ENCODE measurements around the genes KLHDC10 and TMEM209.

GRCh38 chr7:129705464-129705953 is 94.0 kb downstream of the NRF1 start:
- PRO-cap = no peak

DNA sequence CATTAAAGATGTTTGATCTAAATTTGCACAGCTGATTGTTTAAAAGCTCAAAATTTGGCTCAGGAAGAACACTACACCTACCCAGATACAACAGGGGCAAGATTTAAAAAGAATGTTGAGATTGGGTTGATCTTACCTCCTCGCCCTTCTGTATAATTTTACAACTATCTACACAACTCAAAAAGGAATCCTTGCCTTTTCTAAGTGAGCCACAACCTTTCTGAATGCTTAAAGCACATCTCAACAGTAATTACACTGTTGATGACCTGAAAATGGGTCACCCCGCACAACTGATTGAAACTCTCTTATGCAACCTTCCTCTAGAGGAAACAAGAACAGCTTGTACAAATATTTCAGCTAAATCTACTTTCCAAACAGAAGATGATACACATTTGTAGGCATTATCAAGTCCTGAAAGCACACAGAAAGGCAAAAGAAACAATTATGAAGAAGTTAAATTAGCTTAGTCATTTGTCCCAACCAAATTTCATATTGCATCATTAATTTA is 75.5 kb downstream of the UBE2H start:
- PRO-cap = no peak

DNA sequence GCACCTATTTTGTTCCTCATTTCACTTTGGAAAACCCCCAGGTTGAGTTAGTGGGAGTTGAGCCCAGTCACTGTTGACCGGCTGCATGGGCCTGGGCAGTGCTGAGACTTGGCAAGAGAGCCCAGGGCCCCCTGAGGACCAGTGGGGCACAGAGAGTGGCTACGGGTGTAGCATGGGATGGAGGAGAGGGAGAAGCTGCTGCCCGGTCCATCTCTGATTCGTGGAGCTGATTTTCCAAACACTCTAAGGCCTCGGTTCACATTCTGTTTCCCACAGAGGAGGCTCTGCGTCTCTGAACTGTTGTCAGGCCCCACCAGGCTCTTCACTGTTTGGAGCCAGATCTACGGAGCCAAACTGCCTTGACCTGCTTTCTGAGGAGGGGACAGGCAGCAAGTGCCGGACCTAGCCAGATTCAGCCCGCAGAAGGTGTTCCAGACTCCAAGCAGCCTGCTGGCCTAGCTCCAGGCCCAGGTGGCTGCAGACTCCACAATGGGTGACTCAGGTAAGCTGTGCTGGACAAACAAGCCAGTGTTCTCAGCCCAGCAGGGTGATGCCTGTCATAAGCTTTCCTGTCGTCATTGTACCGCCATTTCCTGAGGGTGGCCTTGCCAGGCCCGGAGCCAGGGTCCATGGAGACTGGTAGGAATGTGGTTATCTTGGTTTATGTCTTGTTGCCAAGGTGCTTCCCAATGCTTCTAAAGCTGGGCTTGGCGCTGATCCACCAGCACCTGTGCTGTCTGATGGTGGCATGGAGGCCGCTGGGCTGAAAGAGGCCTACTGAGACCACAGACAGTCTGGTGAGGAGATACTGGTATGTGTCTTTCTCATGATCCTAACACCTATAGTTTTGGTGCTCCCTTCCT is 42.3 kb downstream of the ZC3HC1 start:
- PRO-cap = no peak

- PRO-cap = bidirectional peak, plus-strand start at chr7:130070547, minus-strand start at chr7:130070304
Measured at GRCh38 chr7:130069751-130071046, at the start of gene KLHDC10. Gene KLHDC10 (plus strand): TSS chr7:130070534.

DNA sequence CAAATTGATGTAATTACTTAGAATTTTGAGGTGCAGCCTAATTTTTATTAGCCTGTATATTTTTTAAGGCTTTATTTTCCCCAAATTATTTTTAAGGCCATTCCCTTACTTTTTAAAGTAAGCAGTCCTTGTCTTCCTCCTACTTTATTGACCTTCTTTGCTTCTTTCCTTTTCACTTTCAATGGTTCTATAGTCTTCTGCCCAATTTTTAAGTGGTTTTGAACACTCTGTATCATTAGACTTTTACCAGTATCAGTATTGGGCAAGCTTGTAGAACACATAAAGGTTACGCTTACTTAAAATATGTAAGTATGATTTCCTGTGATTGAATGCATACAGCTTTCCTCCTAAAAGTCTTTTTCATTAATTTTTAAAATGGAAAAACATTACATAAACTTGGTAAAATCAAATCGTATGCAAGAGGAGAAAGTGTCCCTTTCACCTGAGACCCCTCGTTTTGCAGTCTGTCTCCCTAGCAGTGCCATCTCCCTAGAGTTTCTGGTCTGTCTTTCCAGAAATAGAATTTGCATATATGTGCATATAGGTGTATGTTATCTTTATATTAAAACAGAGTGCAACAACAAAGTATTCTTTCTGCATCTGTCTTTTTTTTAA is 15.8 kb downstream of the KLHDC10 start:
- PRO-cap = unidirectional peak, plus-strand start at position 457 of the sequence

- PRO-cap = bidirectional peak, plus-strand start at chr7:130205525, minus-strand start at chr7:130205415
Measured at GRCh38 chr7:130205267-130206140, at the start of gene TMEM209. Gene TMEM209 (minus strand): TSS chr7:130205406.

- PRO-cap = no peak
Measured at GRCh38 chr7:130308314-130308605, 15.3 kb downstream of the CPA4 start.

GRCh38 chr7:130351170-130352231 is 6.9 kb downstream of the CPA5 start:
- PRO-cap = no peak

- PRO-cap = no peak
Measured at GRCh38 chr7:130363294-130363862, 16.9 kb upstream of the CPA1 start.

DNA sequence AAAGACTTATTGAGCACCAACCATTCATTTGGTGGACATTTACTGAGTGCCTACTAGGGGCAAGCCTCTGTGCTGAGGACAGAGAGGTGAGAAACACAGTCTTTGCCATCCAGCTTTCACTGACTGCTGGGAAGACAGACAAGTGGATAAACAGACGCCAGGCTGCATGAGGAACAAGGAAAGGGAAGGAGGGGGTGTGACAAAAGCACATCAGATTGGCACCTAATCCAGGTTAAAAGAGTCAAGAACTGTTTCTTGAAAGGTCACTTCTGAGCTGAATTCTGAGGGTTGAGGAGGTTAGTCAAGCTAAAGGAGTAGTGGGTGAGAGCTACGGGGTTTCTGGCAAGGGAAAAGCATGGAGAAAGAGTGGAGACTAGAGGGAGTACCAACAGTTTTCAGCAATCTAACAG is 9.5 kb downstream of the CEP41 start:
- PRO-cap = no peak

GRCh38 chr7:130525107-130525905 is 33.4 kb downstream of the MEST start:
- PRO-cap = no peak

DNA sequence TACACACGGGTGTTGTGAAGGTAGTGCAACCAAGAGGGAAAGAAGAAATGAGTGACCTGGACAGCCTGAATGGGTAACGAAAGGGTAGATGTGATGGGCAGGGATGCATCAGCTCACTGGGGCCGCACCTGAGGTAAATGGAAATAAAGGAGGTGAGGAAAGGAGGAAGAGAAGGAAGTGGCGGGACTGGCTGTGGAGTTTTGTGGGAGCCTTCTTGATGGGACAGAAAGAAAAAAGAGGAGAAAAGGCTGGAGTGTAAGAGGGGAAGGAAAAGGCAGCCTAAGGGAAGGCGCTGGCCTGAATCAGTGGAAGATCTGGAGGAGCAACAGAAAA is 34.0 kb downstream of the MEST start:
- PRO-cap = no peak

GRCh38 chr7:130532378-130533200 is 40.7 kb downstream of the MEST start:
- PRO-cap = no peak

- PRO-cap = no peak
Measured at GRCh38 chr7:130922681-130923104, 188.7 kb upstream of the KLF14 start.

DNA sequence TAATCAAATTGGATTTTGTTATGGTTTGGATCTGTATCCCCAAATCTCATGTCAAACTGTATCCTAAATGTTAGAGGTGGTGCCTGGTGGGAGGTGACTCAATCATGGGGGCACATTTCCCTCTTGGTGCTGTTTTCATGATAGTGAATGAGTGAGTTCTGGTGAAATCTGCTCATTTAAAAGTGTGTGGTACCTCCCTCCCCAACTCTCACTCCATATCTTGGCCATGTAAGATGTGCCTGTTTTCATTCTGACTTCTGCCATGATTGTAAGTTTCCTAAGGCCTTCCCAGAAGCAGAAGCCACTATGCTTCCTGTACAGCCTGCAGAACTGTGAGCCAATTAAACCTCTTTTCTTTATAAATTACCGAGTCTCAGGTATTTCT is 239.7 kb upstream of the KLF14 start:
- PRO-cap = no peak

DNA sequence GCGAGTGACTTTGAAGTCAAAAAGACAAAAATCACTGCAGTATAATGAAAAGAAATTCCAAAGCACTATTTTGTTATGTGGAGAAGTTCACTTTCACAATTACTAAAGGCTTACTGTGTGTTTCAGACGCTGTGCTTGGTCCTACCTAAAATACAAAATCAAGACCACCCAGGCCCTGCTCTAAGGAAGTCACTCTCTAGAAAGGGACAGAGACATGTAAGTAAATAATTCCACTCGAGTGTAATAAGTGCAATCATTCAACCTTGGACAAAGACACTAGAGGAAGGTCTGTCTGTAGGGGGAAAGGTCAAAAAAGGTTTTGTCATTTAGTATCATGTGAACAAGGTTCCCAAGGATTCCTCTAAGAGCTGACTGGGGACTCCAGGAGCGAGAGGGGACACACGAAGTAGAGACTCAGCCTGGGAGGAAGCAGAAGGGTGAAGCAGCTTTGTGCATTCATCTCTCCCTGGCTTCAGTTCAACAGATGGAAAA is 274.7 kb upstream of the KLF14 start:
- PRO-cap = no peak

DNA sequence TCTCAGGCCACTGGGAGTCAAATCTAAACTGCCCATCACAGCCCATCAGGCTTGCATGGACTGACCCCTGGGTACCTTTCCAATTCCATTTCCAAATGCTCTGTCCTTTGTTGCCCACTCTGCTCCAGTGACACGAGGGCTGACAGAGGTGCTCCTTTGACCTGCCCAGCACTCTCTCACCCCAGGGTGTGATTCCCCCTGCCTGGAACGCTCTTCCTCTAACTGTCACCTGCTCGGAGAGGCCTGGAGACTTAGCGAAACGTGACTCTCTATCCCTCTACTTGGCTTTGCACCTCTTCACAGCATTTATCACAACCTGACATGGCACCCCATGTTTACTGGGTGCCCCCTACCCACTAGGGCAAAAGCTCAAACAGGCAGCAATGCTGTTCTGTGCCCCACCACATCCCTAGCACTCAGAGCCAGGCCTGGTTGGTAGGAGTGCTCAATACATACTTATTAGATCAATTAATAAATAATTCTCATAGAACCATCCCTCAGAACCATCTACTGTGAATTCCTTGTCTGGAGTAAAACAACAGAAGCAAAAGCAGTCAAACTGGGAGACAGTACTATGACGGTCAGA is 284.6 kb upstream of the KLF14 start:
- PRO-cap = no peak

DNA sequence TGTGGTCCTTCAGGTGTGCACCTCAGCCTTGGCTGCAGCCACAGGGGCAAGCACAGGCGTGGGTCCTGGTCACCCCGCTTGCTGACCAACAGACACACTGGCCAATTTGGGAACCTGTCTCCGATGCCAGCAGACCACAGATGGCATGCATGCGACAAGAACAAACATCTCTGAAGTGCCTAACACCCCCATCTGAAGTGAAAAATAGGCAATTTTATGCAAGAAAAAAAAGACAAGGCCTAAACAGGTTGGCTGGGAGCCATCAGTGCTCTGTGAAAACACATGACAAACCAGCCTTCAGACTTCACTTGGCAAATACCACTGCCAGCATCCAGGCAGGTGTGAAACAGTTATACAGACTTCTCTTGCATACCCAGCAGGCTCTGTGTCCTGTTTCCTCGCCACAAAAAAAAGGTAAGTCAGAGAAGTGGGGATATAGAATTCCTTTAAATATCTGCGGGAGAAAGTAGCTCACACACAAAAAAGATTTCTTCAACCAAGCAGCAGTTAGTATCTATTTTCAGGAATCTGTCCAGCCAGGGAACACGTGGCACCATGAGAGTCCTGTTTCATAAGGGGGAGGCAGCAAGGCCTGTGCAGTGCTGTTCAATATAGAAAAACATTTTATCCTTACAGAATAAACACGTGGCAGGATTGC is 293.4 kb upstream of the MKLN1 start:
- PRO-cap = no peak

GRCh38 chr7:131046633-131047425 is 280.8 kb upstream of the MKLN1 start:
- PRO-cap = no peak

GRCh38 chr7:131095301-131096177 is 232.1 kb upstream of the MKLN1 start:
- PRO-cap = no peak

Measured in right common carotid artery plus branches (tissue), 1 donor.